Fibroblast of the aortic adventitia (primary cell): ENCODE results near the genes MYF6 and TMTC2.

- CAGE, long polyA plus RNA: no peak
Measured at GRCh38 chr12:76346907-76347445, 1.2 kb downstream of the BBS10 start.

DNA sequence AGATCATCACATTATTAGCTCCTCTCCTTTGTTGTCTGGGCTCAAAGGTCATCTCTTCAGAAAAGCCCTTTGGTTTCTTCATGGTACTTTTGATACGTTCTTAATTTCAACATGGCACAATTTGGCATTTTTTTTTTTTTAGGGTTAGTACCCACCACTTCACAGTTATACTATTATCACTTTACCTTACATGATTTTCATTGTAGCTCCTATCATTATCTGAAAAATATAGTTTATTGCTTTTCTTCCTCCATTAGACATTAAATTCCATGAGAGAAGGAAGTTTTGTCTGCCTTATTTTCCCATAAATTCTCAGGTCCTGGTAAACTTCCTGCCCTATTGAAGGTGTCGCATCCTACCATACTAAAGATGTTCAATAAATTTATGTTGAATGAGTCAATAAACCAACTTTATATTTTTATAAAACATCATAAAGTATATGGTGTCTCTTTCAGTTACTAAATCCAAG, 104.7 kb upstream of the BBS10 start:
- CAGE, long polyA plus RNA: no peak

GRCh38 chr12:76468947-76469998, 90.3 kb downstream of the OSBPL8 start:
- CAGE, long polyA plus RNA: no peak

DNA sequence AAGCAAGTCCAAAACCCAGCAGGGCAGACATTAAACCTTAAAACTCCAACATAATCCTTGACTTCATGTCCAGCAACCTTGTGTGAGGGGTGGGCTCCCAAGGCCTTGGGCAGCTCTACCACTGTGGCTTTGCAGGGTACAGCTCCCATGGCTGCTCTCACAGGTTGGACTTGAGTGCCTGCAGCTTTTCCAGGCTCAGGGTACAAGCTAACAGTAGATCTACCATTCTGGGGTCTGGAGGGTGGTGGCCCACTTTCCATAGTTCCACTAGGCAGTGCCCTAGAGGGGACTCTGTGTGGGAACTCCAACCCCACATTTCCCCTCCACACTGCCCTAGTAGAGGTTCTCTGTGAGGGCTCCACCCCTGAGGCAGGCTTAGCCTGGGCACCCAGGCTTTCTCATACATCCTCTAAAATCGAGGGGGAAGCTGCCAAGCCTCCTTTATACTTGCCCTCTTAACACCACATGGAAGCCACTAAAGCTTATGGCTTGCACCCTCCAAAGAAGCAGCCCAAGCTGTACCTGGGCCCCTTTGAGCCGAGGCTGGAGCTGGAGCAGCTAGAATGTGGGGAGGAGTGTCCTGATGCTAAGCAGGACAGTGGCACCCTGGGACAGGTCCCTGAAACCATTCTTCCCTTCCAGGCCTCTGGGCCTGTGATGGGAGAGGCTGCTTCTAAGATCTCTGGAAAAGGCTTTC, 41.2 kb downstream of the OSBPL8 start:
- CAGE, long polyA plus RNA: no peak

DNA sequence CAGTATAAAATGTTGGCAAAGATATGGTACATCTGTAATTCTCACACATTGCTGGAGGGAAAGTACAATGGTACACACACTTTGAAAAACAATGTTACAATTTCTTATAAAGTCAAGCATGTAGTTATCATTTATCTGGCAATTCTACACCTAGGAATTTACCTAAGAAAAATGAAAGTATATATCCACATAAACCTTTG, 21.5 kb upstream of the E2F7 start:
- CAGE, long polyA plus RNA: no peak

GRCh38 chr12:77445859-77446334, 380.5 kb upstream of the E2F7 start:
- CAGE, long polyA plus RNA: no peak

DNA sequence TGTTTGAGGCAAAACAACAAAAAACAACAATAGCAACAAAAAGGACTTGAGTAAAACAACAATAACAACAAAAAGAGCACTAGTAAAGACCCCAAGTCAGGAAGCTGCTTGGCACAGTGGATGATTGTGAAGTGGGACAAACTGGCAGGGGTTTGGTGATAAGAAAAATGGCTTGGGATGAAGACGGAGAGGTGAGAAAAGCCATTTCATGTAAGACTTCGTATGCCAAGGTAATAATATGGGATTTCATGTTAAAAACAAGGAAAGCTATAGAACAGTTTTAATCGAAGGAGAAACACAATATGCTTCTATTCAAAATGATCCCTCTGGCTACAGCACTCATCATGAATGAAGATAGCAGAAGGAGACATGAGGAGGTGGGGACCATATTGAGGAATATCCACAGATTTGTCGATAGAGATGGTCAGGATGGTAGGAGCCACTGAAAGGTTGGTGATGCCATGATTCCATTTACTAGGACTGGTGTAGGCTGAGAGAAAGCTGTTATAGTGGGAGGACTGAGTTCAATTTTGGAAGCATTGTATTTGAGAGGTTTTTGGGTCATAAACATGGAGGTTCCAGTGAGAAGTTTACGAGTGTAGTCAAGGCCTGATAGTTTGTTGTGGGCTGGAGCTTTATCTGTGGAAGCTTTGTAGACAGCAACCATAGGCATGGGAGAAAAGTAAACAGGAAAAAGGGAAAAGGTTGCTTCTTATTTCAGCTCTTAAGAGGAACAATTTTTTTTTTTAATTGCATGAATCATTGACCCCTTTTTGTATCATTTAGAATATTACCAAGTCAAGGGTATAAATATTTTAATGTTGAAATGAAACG, 103.8 kb upstream of the NAV3 start:
- CAGE, long polyA plus RNA: no peak

GRCh38 chr12:77833995-77834337, 3.3 kb downstream of the NAV3 start:
- CAGE, long polyA plus RNA: no peak

GRCh38 chr12:78023788-78023987, 193.0 kb downstream of the NAV3 start:
- CAGE, long polyA plus RNA: no peak

DNA sequence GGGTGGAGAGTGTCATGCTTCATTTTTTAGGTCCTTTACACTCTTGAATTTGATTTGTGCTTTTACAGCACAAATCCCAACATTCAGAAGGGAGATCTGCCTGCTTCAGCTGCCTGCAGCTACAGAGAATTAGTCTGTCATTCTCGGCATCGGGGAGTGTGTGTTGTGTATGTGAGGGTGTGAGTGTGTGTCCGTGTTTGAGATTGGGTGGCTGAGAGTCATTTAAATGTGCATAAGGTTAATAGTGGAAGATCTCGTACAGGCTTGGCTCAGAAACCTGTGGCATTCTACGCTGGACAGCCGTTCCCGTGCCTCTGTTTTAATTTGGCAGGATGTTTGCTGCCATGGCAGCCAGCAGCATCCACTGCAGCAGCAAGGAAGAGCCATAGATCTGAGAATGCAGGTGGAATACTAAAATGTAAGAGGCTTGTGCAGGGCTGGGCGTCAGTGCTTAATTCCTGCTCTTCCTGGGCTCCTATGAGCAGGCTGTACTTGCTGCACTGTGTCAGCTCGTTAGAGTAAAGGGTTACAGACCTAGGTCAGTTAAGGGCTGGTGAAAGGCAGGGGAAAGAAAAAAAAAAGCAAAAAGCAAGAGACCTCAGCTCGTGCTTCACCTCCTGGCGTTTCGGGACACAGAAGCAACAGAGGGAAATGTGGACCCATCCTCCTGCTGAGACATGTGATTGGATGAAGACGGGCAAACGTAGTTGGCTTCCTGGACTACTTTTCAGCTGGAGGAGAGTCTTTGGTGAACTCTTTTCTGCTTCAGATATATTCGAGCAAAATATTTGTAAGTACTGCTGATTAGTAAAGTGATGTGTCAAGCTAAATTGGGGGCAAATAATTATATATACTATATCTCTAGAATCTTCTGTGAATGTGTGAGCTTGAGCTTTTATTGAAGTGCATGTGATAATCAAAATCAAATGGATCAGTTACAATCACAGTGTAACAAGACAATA, 205.5 kb downstream of the NAV3 start:
- CAGE, long polyA plus RNA: no peak

DNA sequence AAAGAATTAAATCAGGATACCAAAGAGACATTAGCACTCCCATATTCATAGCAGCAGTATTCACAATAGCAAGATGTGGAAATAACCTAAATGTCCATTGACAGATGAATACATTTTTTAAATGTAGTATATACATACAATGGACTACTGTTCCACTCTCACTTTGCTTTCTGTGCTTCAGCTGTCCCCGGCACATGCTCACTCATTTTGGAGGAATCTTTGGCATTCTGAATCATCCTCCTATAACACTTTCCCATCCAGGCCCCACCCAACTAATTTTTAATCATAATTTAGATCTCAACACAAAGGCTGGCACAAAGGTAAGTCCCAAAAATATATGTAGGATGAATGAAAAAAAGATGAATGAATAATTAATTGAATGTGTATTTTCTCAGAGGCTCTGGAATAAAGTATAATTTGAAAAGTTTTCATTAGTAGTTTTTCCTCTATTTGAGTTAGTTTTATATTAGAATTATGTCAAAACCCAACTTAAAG, 99.3 kb downstream of the SYT1 start:
- CAGE, long polyA plus RNA: no peak

GRCh38 chr12:80219308-80219903, 120.1 kb downstream of the OTOGL start:
- CAGE, long polyA plus RNA: no peak

DNA sequence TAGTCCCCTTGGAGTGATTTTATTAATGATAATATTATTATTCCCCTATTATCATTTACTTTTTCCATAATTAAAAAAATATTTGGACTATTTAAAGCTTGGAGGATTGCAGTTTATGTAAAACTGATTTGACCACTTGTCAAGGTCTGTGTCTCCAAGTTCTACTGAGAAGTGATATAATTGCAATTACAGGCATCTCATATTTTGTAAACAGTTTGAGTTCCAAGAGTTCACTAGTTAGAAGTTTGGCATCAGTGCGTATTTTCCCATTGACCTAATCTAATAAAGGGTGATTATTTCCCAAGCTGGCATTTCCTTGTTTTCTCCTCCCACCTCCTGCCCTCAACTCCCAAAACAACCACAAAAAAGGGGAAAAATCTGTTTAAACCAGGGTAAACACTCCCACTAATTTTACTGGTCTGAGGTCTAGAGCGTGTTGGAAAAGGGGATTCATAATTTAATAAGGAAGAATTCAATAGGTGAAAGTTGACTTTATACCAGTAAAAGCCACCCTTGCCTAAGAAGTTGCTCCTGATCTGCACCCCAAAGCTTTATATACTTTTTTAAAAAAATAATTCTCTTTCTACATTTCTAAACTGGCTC, 3.0 kb upstream of the MYF6 start:
- CAGE, long polyA plus RNA: no peak

DNA sequence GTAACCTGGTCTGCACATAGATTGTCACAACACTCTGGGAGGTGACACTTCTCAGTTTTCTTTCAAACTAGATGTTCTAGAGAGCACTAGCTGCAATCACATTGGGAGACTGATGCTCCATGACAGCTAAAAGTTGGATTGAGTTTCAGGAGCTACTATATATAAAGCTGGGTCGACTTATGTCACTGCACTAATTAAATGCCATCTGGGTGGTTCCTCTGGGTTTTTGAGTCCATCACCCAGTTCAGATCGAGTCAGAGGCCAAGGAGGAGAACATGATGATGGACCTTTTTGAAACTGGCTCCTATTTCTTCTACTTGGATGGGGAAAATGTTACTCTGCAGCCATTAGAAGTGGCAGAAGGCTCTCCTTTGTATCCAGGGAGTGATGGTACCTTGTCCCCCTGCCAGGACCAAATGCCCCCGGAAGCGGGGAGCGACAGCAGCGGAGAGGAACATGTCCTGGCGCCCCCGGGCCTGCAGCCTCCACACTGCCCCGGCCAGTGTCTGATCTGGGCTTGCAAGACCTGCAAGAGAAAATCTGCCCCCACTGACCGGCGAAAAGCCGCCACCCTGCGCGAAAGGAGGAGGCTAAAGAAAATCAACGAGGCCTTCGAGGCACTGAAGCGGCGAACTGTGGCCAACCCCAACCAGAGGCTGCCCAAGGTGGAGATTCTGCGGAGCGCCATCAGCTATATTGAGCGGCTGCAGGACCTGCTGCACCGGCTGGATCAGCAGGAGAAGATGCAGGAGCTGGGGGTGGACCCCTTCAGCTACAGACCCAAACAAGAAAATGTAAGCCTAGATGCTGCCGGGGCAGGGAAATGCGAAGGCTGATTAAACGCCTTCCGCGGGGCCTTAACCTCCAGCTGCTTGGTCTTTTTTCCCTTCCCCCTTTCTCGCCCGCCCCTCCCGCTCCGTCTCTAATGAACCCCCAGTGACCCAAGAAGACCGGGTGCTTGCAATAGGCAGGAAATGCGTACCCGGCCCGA, at the start of gene MYF6:
Gene MYF6 (plus strand): TSS at position 190 of the 991 bp plus-strand sequence.
- CAGE, long polyA plus RNA: no peak

- CAGE, long polyA plus RNA: no peak
Measured at GRCh38 chr12:80936130-80937412, 1.2 kb downstream of the LIN7A start.

DNA sequence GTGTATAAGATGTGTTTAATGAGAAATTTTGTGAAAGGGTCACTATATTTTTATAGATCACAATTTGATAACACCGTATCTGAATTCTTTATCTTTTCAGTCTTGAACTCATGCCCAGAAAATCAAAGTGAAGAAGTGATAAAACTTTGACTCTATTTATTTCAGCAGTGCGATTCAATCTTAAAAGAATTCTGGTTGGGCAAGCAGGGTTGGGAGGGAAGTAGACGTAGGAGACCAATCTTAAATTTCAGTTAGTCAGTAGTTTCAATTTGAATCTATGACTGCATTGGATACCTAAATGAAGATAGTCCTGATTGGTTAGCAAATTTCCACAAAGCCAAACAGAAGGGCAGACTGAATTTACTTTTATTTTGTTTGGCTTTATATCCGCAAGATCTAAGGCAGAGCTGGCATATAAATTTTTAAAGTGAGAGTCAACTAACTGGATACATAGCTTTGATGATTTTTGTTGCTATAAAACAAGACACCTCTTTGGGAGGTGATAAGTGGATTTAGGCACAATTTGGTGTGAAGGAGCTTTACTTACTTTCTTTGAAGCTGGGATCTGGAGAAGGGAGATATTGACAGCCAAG, 2.6 kb downstream of the ACSS3 start:
- CAGE, long polyA plus RNA: no peak

GRCh38 chr12:81255434-81256200, 177.7 kb downstream of the ACSS3 start:
- CAGE, long polyA plus RNA: no peak

DNA sequence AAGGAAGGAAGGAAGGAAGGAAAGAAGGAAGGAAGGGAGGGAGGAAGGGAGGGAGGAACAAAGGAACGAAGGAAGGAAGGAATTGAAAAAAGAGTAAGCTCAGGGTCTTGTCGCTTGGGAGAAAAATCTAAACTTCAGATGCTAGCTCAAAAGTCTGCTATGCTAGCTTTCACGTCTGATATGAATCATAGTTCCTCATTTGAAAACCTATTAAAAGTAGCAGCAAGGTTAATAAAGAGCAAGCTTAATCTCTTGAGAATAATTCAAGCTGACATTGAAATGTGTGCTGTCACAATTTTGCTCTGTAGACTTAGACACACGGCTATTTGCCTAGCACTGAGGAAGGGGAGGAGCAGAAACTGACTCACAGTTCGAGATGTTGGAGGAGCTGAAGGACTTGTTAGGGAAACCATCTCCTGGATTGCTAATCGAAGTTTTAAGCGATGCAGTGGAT, 216.6 kb downstream of the ACSS3 start:
- CAGE, long polyA plus RNA: no peak

DNA sequence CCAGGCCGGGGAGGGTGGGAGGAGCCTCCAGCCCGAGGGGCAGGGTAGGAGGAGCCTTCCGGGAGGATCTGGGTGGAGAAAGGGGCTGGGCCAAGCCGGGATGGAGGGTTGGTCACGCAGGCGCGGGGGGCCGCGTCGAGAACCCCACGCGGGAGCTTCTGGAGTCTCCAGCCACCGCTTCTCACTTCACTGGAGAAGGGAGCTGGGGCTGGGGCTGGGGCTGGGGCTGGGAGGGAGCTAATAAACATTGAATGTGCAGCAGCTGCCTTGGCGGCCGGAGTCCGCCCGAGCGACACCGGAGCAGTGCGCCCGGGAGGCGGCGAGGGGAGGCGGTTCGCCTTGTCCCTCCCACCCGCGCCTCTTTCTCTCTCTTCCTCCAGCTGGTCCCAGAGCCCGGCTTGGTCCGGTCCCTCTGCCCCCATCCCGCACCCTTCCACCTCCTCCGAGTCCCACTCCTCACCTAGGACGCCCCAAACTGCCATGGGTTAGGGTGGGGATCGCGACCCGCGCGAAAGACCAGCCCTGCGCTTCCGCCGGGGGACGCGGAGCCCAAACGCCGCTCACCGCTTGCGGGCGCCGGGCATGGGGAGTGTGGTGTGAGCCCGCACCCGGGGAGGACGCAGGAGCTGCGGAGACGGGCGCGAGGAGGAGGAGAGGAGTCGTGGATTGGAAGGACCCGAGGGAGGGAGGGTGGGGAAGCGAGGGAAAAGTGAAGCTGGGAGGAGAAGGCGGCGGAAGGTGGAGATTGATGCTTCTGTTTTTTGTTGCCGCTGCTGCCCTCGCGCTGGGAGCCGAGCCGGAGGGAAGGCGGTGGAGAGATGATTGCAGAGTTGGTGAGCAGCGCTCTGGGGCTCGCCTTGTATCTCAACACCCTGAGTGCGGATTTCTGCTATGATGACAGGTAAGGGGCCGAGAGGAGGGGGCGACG, at the start of gene TMTC2:
Gene TMTC2 (plus strand): TSS at position 138 of the 928 bp plus-strand sequence.
- CAGE, long polyA plus RNA: no peak

DNA sequence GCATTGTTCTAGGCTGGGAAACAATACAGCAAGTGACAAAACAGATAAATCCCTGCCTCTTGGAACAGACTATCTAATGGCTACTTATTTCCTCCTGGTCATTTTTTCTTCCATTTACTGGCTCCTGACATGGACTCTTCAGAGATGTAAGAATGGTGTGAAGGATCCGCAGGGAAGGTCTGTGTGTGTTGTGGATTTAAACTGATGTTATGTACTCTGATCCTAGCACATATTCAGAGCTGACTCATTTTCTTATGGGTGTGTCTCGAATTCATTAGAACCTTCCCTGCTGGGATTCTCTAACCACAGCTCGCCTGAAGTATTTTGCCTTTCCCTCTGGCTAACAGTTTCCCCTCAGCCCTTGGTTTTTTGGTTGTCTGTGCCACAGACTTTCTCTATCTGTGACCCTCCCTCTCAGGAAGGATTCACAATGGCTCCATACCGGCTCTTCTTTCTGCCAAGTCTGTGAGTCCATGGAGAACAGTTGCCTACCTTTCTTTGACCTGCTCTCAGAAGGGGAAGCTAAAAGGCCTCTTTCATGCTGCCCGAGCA, 53.7 kb downstream of the TMTC2 start:
- CAGE, long polyA plus RNA: no peak